SJSA1 (cell line): ENCODE measurements around a stretch of chr3.

GRCh38 chr3:232771-233311 is 36.3 kb downstream of the CHL1 start:
- RAMPAGE, long total RNA = no peak

- RAMPAGE, long total RNA = no peak
These were observed 496 bp downstream of the CNTN4 start for GRCh38 chr3:2099039-2099684.

DNA sequence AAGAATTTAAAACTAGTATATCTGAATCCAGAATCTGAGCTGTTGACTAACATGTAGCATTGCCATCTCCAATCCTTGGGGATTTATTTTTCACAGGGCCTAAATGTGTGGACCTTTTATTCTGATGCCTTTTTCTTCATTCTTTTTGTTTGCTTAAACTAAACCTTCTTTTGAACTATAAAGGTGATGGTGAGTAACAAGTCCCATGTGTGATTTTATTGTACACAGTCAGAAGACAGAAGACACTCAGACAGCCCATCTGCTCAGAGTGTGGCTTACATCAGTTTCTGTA is 500.6 kb downstream of the CNTN4 start:
- RAMPAGE, long total RNA = no peak

DNA sequence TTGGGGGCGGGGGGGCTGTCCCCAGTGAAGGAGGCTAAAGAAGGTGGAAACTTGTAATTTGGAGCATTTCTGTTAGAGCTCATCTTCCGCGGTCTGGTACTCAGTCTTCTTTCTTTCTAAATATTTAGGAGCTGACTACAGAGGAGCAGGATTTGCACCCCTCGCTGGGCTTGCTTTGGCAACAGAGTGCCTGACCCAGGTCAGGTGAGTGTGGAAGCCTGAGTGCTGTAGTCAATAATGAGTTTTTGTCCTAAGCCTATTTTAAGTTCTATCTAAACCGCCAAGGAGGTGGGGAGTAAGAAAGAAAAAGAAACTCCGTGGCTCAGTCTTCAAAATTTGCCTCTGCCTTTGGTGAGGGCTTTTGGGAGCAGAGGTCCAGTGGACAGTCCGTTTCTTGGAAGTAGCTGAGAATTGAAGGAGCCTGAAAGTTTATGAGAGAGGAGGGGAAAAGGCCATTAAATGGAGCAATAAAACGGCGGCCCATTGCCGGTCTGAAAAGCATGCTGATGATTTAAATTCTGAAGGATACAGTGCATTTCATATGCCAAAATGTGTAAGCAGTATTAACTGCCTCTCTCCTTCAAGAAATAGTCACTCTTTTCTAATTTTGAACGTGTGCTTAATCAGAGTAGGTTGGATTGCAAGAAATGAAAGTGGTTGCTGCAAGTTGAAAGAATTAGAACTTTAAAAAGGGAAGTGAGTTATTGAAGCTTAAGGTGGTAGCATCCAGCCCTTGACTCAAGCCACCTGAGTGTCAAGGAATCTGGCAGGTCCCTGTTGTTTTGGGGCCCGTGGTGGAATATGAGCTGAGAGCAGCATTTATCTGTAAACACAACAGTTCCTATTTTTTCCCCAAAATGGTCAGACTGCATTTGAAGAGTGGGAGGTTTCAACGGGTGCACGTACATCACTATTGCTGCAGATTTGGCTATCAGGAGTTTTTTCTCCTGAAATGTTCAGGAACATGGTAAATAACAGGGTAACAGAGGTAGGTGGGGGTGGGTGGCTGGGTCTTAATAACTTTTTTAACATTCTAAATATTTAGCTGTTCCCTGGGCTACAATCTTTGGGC is 1.5 kb downstream of the ITPR1 start:
- RAMPAGE, long total RNA = no peak

DNA sequence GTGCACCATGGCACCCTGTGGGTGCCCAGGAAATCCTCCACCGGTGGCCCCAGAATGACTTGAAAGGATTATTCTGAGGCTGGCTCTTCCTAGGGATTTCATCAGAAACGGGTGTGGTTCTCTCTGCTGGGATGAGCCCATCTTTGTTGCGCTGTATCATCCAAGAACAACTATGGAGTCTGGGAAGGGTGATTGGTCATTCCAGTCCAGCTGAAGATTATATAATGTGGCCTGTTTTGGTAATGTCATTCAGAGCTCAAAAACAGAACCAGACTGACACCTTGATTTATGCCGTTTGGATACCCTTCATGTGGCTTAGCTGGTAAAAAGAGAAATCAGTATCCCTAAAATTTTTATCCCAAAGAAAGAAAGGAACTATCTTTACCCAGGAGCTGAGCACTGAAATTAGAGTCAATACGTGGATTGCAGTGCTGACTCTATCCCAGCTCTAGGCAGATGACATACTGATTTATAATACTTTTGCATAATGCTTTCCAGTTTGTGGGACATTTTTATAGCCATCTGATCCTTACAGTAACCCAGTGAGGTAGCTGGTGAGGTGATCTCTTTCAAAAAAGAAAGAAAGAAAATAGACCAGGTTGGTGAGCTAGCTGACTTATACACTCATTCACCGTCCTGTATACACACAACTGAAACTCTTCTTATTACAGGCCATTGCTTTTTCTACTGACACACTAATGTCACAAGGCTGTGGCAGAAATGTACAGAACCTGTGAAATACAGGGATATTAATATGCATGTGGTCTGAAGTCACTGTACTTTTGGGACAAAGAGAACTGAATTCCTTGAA is 150.4 kb upstream of the BHLHE40 start:
- RAMPAGE, long total RNA = no peak

- RAMPAGE, long total RNA = no peak
These were observed 132.6 kb upstream of the BHLHE40 start for GRCh38 chr3:4846430-4847264.

DNA sequence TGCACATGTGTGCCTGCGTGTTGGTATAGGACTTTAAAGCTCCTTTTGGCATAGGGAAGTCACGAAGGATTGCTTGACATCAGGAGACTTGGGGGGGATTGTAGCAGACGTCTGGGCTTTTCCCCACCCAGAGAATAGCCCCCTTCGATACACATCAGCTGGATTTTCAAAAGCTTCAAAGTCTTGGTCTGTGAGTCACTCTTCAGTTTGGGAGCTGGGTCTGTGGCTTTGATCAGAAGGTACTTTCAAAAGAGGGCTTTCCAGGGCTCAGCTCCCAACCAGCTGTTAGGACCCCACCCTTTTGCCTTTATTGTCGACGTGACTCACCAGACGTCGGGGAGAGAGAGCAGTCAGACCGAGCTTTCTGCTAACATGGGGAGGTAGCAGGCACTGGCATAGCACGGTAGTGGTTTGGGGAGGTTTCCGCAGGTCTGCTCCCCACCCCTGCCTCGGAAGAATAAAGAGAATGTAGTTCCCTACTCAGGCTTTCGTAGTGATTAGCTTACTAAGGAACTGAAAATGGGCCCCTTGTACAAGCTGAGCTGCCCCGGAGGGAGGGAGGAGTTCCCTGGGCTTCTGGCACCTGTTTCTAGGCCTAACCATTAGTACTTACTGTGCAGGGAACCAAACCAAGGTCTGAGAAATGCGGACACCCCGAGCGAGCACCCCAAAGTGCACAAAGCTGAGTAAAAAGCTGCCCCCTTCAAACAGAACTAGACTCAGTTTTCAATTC is 4.8 kb downstream of the BHLHE40 start:
- RAMPAGE, long total RNA = no peak

DNA sequence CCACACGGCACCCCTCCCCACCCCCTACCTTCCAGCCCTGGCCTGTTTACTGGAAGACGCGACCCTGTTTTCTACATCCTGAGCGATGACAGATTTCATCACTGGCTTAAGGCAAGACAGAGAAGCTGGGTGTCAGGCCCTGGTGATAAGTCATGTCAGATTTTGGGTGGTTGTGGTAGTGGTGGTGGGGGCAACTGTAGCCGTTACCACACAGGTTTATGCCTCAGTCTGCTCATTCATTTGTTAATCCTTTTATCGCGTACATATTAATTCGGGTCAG is 23.3 kb downstream of the BHLHE40 start:
- RAMPAGE, long total RNA = no peak

GRCh38 chr3:5012986-5013903 is 34.0 kb downstream of the BHLHE40 start:
- RAMPAGE, long total RNA = no peak

DNA sequence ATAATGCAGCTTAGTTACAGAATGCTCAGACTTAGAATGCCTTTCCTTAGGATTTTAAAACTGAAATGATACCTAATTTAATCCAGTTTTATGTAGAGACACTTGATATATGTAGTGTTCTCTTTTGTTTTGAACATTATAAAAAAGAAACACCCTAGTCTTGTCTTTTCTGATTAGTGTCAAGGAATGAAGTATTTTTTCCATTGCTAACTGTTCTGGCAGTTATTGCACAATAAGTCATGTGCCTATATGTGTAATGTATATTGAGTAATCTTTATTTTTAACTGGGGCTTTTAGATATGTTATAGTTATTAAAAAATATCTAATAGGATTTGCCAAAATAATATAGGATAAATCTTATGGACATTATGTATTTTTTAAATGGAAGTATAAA is 4.5 kb downstream of the ARL8B start:
- RAMPAGE, long total RNA = no peak

- RAMPAGE, long total RNA = no peak
These were observed 2.8 kb upstream of the EDEM1 start for GRCh38 chr3:5184367-5185448.

GRCh38 chr3:5187986-5188957 is 765 bp downstream of the EDEM1 start:
- RAMPAGE, long total RNA = no peak

GRCh38 chr3:6769663-6770450 is 91.1 kb upstream of the GRM7 start:
- RAMPAGE, long total RNA = no peak

- RAMPAGE, long total RNA = no peak
These were observed 43.5 kb upstream of the LMCD1 start for GRCh38 chr3:8458020-8458610.

GRCh38 chr3:8554669-8555694 is 53.4 kb downstream of the LMCD1 start:
- RAMPAGE, long total RNA = no peak

DNA sequence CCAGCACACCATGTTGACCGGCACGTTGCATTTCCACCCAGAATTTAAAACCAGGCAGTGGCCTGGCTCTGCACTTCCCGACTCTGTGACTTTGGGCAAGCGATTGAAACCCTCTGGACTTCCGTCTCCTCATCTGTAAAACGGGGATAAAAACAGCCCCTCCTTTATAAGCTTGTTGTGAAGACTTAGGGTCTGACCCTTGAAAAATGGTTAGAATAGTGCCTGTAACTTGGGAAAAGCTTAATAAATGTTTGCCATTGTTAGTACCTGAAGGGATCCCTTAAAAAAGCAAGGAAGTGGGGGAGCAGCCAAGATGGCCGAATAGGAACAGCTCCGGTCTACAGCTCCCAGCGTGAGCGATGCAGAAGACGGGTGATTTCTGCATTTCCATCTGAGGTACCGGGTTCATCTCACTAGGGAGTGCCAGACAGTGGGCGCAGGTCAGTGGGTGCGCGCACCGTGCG is 33.3 kb downstream of the SSUH2 start:
- RAMPAGE, long total RNA = no peak

- RAMPAGE, long total RNA = no peak
These were observed 32.9 kb downstream of the SSUH2 start for GRCh38 chr3:8611691-8612157.

DNA sequence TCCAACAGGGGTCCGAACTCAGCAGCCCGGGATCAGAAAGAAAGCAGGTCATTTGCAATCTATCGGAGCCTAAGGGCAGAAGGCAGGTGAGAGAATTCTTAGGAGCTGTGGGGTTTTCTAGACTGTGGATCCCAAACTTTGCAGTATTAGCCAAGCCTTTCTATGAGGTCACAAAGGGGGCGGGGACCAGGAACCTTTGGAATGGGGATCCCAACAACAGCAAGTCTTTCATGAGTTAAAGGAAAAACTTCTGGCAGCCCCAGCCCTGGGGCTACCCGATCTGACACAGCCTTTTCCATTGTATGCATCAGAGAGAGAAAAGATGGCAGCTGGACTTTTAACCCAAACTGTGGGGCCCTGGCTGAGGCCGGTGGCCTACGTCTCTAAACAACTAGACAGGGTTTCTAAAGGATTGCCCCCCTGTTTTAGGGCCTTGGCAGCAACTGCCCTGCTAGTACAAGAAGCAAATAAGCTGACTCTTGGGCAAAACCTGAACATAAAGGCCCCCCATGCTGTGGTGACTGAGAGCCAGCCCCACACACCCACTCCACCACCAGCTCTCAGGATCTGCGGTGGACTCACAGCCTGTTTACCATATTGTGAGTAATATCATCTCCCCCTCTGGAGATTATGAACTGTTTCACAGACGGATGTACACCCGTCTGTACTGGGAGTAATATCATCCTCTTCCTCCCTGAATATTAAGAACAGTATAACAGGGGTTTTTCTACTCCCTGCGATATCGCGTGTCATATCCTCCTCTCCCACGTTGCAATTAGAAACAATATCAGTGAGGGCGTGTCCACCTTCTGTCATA is 32.9 kb upstream of the SSUH2 start:
- RAMPAGE, long total RNA = no peak

GRCh38 chr3:8941370-8941898 is 21.8 kb downstream of the RAD18 start:
- RAMPAGE, long total RNA = no peak

DNA sequence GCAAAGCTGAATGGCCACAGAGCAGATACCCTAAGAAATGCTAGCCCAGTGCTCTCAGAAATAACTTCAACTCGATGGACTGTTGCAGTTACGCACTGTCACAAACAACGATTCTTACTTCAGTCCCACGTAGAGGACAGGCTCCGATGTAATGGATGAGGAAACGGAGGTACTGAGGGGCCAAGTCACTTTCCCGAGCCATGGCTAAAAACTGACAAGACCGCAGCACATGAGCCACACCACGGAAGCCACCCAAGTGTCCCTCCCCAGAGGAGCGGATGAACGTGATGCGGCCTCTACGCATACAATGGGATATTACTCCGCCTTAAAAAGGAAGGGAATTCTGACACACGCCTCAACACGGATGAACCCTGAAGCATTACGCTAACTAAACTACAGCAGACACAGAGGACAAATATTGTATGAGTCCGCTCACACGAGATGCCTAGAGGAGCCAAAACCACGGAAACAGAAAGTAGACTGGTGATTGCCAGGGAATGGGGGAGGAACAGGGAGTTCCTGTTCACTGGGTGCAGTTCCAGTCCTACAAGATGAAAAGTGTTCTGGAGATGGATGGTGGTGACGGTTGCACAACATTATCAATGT is 32.8 kb downstream of the SRGAP3 start:
- RAMPAGE, long total RNA = no peak